T-cell (primary cell): ENCODE measurements around a stretch of chr3.

GRCh38 chr3:42991705-42992449, 12.8 kb downstream of the GASK1A start:
- PRO-cap, 7 experiments, result no peak in any of the 7 experiments

DNA sequence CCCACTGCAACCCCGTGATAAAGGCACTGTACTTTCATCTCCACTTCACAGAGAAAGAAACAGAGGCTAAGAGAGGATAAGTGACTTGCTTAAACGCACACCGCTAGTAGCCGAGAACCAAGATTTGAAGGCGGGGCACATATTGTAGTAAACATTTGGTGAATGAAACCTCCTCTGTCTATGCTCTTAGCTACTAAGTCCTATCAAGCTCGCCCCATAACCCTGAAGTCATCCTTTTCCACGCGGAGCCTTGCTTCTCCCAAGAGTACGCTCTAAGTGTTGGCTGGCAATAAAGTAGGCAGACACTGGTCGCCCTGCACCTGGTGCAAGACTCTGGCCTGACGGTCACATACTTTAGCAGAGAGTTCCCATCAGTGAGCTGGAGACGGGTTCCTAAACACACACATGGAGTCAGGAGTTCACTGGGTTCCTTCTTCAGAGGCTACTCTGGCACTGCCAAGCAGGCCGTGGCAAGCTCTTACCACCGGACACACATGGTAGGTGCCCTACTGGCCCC, 999 bp downstream of the POMGNT2 start:
- PRO-cap, 7 experiments, result no peak in any of the 7 experiments

DNA sequence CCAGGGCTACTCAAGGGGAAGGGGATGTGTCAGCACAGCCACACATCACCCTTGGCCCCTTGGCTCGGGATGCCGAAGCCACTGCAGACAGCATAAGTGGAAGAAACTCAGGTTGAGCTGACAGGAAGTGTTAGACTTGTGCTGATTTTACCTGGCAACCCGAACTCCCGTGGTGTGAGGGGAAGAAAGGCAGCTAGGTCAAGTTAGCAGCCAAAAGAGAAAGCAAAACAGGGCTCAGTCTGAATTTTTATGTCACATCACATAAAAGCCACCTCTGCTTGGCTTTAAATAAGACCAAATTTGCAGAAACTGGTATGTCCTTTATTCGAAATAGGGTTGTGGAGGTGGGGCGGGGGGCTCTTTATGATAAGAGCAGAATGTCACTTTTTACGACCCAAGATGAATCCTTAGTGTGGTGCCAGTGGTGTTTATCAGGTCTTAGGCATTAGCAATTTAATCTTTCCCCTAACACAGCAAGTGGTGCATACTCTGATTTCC, 57.0 kb upstream of the POMGNT2 start:
- PRO-cap, 7 experiments, result peak in 6 of 7 experiments; most common plus-strand start position 230 of the sequence (in 2); most common minus-strand start position 98 of the sequence (in 3)

GRCh38 chr3:43348731-43349142, 62.4 kb downstream of the SNRK start:
- PRO-cap, 7 experiments, result no peak in any of the 7 experiments

DNA sequence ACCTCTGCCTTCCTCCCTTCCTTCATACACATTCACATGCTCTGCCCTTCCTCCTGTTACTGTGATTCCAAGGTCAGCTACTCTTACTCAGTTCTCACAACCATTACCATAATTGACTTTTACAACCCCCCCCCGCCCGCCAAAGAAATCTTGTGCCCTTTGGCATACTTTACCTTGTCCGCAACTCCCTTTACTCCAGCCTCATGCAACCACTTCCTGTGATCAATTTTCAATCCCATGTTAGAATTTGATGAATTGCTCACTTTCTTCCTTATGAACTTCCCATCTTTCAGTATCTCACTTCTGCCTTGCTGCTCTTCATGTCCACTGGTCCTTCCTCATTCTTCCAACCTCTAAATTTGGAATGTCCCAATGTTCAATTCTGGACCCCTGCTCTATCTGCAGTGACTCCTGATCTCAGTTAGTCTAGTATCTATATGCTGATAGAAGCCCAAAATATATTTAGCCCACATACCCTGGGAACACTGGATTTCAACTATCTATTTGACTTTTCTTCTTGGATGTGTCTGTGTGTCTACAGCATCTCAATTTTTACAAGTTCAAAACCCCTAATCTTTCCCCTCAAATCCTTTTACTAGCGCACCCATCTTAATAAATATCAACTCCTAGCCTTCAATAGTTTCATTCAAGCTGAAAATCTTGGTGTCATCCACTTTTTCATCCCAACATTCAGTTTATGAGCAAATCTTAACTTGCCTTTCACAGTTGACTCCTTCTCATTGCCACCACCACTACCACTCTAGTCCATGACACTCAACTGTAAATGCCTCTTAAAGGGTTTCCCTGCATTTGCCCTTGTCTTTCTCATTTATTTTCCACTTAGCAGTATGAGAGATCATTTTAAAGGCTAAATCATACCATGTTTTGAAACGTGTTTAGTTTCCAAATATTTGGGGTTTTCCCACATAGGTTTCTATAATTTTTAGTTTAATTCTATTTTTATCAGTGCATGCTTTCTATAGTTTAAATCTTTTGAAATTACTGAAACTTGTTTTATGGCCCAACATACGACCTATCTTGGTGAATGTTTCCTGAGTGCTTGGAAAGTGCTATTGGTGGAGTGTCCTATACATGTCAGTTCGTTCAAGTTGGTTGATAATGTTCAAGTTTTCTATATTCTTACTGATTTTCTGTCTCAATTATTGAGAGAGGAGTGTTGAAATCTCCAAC, 65.5 kb downstream of the SNRK start:
- PRO-cap, 7 experiments, result peak in 1 of 7 experiments; most common plus-strand start position 323 of the sequence (in 1)

DNA sequence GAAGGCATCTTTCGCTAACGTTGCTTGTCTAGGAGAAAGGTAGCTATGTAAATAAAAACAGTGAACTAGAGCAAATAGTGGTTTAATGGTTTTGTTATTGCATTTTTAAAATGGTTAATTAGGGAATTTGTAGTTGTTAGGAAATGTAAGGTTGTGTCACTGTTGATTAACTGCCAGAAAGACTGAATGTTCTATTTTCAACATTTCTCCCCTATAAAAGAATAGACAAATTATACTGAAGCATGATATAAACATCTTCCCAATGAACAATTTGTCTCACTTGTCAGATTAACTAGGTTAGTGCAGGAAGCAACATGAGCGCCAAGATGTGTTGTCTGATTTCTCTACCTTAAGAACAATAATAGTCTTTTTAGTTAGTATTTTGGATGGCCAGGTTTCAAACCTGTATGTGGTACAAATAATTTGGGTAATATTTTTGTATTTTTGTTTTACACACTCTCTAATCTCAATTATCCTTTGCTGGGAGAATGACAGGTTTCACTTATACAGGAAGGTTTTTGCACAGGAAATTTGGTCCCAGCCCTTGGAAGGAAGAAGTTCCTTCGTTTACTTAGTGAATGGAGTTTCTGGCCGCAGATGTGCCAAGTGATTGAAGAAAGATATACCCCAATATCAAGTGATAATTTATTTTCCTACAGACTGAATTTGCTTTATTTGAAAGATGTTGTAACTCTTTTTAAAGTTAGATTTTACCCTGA, 29.2 kb downstream of the ABHD5 start:
- PRO-cap, 7 experiments, result no peak in any of the 7 experiments

- PRO-cap, 7 experiments, result no peak in any of the 7 experiments
Measured at GRCh38 chr3:43872780-43873391, 182.1 kb downstream of the ABHD5 start.

DNA sequence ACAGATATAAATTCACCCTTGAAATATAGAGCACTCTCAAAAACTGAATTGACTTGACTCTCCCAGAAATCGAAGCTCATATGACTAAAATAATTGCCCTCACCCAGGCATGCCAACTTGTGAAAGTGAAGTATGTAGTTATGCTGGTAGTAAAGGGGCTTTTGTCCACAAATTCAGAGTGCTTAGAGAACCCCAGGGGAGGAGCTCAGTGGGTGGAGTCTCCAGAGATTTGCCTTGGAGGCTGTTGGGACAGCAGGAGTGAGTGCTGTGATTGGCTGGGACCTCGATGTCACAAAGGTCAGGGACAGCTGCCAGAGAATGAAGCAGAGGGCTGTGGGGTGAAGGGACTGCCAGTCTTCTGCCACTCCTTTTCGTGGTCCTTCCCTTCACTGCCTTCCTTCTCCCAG, 49.8 kb downstream of the ZNF445 start:
- PRO-cap, 7 experiments, result no peak in any of the 7 experiments

DNA sequence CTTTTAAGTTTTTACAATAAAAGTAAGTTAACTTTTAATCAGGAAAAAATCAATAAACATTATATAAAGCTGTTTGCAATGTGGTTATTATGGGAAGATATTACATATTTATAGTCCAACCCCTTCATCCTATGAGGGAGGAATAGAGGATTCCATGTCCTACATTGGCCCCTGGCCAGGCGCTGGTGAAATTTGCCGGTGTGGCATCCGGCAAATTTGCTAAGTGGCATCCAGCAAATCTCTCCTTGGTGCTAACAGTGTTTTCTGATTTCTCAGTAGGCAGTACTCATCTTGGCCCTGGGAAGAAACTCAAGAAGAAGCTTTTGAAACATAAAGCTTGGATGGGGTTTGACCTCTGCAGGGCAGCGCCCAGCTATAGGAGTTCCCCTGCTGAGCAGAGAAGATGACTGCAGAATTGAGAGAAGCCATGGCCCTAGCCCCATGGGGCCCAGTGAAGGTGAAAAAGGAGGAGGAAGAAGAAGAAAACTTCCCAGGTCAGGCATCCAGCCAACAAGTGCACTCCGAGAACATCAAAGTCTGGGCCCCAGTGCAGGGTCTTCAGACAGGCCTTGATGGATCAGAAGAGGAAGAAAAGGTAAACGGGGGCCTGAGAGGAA, 2.2 kb downstream of the ZNF35 start:
- PRO-cap, 7 experiments, result no peak in any of the 7 experiments

DNA sequence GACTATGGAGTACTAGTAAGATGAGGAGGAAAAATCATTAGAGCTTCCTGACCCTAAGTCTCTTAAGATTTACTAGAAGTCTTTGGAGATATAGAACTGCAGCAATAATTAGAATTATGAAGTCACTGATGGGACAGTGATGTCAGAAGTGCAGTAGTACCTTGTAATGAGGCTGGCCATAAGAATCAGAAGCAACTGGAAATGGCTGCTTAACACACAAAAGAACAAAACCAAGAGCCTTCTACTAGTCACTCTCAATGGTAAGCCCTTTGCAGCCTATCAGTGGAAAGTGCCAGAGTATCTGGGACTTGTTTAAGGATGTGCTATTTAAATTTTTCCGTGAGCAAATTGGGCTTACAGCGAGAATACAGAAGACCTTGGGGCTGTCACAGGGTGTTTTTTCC, 37.4 kb downstream of the KIF15 start:
- PRO-cap, 7 experiments, result no peak in any of the 7 experiments

DNA sequence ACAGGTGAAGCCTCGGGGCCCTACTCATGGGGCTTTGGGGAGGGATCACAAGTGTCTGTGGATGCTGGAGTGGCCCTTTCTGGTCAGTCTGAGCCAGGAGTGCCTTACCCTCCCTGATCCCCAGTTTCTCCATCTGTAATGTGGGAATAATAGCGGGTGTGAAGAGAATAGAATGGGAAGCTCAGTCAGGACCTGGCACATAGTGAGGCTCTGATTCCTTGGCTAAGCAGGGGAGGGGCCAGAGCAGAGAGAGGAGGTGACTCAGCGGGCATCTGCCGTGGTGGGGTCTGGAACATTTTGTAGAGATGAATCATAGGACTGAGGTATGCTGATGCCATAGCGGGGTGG, 11.1 kb downstream of the TGM4 start:
- PRO-cap, 7 experiments, result no peak in any of the 7 experiments

DNA sequence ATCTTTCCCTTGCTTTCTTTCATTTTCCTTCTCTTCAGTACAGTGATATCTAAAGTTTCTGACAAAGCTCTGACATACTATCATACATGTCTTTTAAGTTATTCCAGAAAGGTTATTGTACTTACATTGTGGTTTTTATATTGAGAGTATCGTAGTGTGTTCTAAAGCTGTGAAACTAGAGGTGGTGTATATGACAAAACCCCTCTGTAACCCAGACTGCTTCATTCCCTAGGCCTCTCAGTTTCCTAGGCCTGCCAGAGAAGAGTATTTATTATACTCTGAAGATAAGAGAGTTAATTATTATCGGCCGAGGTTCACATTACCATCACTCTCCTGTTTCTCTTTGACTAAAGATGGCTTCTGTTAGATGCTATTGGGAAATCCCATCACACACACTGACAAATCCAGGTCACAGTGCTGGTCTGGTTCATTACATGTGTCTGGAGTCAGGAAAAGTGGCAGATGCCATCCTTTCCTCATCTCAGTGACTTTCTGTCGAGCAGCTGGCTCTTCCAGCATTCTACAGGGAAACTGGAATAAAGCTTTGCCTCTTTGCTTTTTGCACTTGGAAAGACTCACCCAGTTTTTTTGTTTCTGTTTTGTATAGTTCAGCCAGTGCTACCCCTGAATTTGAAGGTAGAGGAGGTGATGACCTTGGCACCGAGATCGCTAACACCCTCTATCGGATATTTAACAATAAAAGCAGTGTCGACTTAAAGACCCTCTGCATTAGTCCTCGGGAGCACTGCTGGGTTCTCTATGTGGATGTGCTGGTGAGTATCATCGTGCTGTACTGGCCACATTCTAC, 20.6 kb downstream of the EXOSC7 start:
- PRO-cap, 7 experiments, result no peak in any of the 7 experiments

DNA sequence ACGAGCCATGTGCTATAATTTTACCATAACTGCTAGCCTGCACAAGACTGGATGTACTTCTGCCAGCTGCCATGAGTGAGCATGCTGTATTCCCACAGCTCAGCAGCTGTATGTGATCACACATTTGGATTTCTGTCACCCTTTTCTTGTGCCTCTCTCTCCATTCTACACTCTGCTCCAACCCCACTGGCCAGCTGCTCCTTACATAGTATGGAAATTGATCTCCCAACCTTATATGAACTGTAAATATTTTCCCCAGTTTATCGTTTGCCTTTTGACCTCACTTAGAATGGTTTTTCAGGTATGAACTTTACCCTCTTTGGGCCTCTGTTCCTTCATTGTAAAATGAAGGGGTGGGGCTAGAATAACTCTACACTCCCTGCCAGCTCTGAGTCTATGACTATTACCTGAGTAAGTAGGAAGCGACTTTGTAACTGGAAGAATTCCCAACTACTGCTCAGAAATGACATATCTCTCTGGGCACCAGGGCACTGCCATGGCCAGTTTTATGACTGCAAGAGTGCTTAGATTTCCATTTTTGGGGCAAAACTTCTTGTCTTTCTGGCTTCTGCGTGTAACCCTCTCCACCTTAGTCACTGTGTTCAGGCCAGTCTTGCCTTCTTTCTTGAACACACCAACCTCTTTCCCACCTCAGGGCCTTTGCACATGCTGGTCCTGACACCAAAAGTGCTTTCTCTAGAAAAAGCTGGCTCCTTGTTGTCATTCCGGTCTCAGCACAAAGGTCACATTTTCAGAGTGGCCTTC, 25.9 kb downstream of the CDCP1 start:
- PRO-cap, 7 experiments, result no peak in any of the 7 experiments

- PRO-cap, 7 experiments, result no peak in any of the 7 experiments
Measured at GRCh38 chr3:45545987-45546740, 48.4 kb upstream of the LIMD1 start.

GRCh38 chr3:45566120-45566612, 28.4 kb upstream of the LIMD1 start:
- PRO-cap, 7 experiments, result no peak in any of the 7 experiments

- PRO-cap, 7 experiments, result peak in 1 of 7 experiments; most common minus-strand start chr3:45567758 (in 1)
Measured at GRCh38 chr3:45567463-45568137, 27.0 kb upstream of the LIMD1 start.

GRCh38 chr3:45592835-45593609, 1.5 kb upstream of the LIMD1 start:
- PRO-cap, 7 experiments, result peak in 2 of 7 experiments; most common plus-strand start chr3:45593363 (in 2)

DNA sequence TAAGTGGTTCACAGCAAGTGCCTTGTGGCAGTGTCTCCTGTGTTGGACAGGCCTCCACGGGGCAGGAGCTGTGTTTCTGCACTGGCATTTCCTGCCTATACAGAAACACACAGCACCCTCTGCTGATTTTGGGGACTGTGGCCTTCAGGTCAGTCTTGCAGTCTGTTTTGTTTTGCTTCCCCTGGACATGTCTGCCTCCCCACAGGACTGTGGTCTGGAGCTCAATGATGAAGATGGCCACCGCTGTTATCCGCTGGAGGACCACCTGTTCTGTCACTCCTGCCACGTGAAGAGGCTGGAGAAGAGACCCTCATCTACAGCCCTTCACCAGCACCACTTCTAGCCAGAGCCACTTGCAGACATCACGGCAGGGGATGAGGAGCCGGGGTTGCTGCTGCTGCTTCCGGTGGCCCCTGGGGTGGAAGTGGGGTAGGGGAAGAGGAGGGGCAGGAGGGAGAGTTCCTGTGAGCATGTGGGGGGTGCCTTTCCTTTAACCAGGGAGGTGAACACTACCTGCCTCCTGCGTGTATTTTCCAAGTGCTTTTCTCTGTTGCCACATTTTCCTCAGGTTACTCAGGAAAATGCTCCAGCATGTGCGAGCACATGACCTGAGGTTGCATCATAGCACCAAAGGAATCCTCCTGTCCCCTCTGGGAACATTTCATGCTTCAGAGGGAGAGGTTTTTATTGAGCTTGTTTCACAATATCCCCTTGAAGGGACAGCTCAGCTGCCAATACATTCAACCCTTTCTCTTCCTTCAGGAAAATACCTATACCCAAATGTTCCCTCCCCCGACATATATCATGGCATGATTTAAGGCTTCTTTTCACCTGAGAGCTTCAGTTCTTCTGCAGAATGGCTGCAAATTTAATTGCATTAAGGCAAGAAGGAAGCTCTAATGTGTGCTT, 12.2 kb upstream of the SACM1L start:
- PRO-cap, 7 experiments, result peak in 6 of 7 experiments; most common plus-strand start position 352 of the sequence (in 1); most common minus-strand start position 426 of the sequence (in 4)

DNA sequence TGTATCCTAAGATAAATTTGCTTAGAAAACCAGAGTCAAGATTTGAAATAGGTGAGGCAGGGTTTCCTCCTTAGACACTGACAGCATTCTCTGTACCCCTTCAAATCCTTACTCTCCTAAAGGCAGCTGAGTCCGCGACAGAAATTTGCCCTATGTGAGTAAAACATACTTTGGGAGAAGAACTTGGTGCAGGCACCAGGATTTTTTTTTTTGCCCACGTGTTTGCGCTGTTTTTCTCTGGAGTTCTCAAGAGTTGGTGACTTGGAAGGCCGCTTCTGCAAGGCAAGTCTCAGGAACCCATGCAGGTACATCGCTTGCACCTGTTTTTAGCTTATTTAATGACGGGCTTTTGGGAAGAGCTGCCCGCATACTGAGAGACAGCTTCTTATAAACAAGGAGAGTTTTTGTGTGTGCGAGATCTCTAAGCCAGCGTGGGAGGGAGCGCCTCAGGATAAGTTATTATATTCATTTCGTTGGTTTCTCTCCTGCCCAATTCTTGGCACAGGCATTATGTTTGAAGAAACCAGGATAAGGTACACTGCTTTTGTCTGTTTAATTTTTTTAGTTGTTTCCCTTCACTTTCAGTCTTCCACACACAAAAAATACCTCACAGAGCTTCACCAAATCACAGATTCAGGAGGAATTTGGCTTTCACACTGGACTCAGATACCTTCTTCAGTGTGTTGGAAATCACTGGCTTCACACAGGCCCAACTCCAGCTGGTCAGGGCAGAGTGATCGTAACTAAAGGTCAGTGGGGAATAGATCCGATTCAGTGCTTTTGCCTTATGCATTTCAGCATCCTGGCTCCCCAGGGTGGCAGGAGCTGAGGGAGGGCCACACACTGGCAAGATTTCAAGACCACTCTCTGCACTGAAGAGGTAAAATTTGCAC, 11.3 kb upstream of the SACM1L start:
- PRO-cap, 7 experiments, result no peak in any of the 7 experiments

DNA sequence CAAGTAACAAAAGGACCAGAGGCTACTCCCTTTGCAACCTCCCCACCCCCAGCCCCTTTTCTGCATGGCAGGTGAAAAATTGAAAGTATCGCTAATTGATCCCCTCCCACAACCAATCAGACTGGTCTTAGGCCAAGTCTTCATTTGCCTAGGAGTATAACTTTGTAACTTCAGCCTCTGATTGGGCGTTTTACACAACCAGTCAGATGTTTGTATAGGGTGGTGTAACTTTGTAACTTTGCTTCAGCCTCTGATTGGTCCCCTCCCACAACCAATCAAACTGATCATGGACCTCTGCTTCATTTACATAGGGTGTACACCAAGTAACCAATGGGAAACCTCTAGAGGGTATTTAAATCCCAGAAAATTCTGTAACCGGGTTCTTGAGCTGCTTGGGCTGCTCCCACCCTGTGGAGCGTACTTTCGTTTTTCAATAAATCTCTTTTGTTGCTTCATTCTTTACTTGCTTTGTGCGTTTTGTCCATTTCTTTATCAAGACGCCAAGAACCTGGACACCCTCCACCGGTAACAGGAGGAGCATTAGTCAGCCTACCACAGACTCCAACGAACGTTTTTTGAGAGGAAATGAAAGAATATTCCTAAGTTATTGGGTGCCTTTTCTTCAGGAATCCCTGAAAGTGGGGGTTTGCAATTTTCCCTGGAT, 5.7 kb upstream of the SACM1L start:
- PRO-cap, 7 experiments, result no peak in any of the 7 experiments